Osteocyte (in vitro differentiated cells): ENCODE results near the genes ZCWPW1, PPP1R35 and SRRT.

DNA sequence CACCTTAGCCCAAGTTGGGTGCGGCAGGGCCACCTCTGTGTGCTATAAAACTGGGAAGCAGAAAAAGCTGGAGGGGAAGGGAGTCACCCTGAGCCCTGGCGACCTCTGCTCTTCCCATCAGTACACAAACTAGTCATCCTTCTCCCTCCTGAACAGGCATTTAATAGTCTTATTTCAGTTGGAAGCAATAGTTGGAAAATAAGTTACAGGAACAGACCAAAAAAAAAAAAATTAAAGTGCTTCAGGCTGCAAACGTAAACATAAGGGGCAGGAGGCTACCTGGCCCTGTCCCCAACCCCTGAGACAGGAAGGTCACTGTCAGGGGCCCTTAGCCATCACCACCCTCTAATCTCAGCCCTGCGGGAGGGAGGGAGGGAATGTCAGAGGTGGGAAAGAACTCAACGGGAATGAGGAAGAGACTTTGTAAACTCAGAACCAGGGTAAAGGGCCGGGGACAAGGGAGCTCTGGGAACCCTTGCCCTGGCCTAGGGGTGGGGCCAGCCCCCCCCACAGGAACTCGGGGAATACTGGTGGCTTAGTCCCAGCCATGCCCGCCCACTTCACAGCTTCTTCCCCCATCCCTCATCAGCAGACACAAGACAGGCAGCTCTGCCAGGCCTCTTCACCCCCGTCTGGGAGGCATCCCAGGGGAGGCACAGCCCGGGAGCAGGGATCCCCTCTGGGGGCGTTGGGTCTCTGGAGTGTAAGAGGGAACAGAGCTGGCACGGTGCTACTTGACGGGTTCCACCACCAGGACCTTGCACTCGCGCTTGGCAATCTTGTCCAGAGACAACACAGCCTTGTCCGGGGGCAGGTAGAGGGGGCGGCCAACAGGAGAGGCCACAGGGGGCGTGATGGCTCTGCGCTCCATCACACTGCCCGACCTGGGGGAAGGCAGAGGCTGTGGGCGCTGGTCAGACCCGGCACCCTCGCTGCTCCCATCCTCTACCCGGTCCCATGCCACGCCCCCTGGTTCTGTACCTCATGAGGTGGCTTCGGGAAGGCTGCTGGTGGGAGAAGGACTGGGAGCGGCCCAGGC is 3.9 kb downstream of the TRAPPC14 start:
- PRO-cap: no peak

DNA sequence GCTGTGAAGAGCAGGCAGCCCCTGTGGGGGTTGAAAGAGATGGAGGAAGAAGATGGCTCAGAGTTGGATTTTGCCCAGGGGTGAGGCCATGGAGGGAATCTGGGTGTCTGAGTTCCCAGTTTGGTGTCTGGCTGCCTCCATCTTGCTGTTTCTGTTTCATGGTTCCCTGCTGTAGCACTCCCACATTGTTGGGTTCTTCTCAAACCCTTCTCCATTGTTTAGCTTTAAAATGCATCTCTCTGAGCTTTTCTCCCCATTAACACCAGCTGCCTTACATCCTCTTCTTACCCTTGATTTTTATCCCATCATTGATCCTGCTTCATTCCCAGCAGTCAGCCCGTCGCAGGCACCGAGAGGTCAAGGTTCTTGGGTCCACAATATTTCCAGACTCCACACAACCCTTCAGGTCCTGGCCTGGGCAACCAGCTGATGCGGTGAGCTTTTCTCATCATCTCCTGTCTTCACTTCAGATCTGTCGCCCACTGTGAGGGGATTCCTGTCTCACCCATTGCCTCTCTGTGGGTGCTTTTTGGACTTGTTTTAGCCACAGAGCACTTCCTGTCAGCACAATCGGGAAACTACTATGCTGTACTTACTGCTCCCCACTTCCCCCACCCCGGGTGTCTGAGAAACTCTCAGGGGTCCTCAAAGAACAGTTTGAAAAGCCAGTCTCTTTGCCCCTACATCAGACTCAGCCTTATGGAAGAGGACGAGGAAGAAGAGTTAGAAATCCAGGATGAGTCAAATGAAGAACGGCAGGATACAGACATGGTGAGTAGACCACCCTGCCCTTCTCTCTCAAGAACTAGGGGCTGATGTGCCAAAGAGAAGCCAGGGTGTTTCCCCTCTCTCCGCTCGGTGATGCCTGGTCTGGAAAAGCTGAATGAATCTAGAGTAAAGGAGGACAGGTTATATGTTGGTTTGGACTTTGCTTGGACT is 8.4 kb upstream of the PVRIG start:
- PRO-cap: no peak

GRCh38 chr7:100382441-100382843 is 9.2 kb downstream of the PILRA start:
- PRO-cap: no peak

GRCh38 chr7:100383944-100384273 is 10.6 kb downstream of the PILRA start:
- PRO-cap: no peak

DNA sequence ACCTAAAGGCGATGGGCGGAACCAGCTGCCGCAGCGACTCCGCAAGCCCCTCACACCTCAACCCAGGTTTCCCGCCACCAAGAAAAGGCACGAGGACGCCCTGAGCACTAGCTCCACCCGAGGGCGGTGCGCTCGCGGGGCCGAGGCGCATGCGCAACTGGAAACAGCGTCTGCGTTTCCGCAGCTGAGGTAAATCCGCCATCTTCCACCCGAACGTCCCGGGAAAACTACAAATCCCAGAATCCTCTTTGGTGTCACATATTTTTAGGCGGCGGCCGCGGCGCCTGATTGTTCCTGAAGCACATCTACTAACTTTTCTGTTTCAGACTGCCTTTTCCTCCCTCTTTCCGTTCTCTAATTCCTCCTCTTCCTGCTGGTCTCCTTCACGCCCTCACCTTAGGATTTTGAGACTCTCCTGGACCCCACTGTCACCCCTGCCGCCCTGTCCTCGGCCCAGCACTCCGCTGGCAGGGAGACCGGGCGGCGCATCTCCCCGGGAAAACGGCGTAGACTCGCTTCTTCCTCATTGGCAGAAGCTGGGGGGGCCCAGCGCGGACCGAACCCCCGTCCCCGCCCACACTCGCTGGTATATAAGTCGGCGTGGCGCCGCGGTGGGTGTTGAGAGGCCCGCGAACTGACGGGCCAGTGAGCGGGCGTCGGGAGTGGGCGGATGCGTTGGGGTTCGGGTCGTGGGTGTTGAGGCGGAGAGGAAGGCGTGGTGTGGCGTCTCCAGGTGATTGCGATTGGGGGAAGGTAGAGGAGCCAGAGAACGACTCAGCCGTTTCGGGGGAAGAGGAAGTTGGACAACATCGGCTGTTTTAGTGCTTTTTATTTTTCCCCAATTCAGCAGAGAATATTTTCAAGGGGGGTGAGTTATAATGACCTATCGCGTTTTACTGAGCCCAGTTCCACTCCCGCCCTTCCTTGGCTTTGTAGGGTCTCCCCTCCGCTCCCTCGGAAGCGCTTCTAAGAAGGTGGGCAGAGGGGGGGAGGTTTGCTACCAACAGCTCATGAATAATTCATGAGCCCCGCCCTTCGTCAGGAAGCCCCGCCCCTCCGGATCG is at the start of gene ZCWPW1:
Gene ZCWPW1 (minus strand): TSS at position 531 of the 1,064 bp plus-strand sequence.
- PRO-cap: bidirectional peak, plus-strand start at position 248 of the sequence, minus-strand start at position 229 of the sequence; bidirectional peak, plus-strand start at position 618 of the sequence, minus-strand start at position 503 of the sequence; bidirectional peak, plus-strand start outside the sequence, minus-strand start at position 968 of the sequence

GRCh38 chr7:100434442-100435240 is 1.7 kb downstream of the PPP1R35 start:
- PRO-cap: no peak

- PRO-cap: bidirectional peak, plus-strand start at chr7:100436678, minus-strand start at chr7:100436474
Measured at GRCh38 chr7:100436279-100436839, at the start of gene PPP1R35. Gene PPP1R35, minus strand, starts transcription at chr7:100436497.

GRCh38 chr7:100442701-100443544 is 6.6 kb upstream of the PPP1R35 start:
- PRO-cap: no peak

DNA sequence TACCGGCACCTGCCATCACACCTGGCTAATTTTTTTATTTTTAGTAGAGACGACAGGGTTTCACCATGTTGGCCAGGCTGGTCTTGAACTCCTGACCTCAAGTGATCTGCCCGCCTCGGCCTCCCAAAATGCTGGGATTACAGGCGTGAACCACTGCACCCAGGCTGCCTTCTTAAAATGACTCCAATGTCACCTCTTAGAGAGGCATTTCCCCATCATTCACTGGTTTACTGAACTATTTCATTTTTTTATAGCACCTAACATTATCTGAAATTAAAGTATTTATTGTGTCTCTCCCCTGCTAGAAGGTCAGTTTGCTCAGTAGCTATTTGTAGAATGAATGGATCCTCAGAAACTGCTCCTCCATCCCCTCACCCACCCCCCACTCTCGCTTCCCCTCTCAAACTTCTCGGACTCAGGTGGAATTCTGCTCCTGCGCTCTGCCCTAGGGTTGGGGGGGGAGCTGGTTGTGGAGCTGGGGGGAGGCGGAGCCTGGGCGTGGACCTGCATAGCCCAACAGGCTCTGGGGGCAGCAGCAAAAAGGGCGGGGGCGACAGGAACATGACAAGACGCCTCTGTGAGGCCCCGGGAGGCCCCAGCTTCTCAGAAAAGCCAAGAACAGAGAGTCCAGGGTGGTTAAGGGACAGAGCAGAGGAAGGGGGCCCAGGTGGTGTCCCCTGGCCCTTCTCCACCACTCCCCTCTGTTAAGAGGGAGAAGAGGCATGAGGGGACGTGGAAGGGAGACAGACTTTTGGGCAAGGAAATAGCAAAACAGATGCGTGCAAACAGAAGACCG is 3.6 kb downstream of the TSC22D4 start:
- PRO-cap: no peak

DNA sequence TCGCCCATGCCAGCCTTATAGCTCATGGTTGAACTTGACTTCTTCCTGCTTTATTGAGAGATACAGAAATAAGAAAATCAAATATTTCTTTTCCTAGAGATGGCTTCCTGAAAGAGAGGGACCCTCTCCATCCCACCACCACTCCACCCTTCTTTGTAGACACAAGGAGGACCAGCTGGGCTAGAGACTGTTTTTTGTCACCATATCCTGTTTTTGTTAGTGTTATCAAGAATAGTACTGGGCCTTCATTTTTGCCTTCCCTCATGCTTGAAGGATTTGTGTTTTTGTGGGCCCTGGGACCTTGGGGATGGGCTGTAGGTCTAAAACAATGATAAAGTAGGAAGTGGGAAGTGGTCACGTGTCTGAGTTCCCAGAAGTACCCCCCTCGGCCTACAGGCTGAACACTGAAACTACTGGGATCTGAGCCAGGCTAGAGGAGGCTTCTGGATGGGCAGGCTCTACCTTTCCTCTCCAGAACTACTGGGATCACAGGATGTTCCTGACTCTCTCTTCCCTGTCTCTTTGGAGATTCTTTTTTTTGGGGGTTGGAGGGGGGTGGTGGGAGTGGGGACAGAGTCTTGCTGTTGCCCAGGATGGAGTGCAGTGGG is 8.9 kb downstream of the AGFG2 start:
- PRO-cap: no peak

GRCh38 chr7:100556380-100557070 is 17.2 kb downstream of the SAP25 start:
- PRO-cap: no peak

DNA sequence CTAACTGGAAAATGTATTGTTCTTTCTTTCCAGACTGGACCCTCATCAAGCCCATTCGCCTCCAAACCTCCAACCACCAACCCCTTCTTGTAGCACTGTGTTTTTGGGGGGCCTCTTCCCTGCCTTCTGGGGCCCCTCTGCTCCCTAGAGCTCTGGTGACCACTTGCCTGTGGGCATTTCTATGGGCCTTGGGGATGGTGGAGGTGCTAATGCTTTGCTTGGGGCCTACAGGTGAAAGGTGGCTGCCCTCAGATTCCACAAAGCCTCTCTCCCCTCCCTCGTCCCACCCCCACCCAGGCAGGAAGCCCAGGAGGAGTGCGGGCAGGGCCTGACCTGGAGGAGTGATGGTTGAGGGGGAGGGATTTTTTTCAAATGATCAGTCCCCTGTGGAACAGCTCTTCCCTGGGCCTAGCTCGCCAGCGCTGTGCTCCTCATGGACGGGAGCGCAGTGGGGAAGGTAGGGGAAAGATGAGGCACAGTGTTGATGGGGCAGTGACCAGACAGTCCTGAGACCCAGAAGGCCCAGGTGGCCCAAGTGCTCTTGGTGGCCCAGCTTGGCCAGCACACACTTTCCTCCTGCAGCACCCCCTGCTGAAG is 8.7 kb downstream of the SAP25 start:
- PRO-cap: no peak

DNA sequence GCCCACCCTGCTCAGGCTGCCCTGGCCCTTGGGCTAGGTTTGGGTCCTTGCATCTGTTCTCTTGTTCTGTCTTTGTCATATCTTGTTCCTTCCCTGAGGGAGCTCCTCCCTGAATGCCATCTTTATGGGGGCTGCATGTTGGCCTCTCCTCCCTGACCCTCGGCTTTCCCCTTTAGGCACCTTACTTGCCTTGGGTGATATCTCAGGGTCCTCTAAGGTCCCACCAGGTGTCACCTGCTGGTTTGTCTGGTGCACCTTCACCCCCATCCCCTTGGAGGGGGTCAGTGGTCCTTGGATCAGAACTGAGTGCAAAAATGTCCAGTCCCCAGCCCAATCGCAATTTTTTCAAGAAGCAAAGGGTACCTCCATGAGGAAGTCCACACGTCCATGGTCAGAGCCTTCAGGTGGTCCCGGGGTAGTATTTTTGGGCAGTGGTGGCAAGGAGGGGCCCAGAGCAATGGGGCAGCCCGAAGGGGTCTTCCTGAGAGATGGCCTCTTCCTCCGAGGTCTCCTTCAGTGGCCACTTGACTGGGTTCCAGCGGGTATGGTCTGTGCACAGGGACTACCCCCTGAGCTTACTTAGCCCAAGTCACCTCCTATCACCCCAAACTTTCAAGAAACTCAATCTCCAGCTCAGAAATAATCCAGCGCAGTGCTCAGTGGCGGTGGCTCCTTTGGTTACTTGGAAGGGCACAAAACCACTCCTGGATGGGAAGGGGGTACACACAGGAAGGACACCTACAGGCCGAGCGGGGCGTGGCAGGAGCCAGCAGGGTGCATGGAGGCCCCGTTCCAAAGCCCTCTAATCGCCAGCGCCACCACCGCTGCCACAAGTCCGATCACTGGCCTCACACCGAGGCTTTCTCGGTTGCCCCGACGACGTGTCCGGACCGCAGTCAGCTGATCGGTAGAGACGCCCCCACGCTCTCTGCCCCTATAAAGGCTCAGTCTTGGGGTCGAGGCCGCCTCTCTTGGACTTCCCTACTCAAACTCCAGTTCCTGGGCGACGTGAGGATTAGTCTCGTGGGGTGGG is 4.6 kb downstream of the SAP25 start:
- PRO-cap: no peak

- PRO-cap: no peak
Measured at GRCh38 chr7:100584552-100584972, 1.4 kb downstream of the LRCH4 start.

DNA sequence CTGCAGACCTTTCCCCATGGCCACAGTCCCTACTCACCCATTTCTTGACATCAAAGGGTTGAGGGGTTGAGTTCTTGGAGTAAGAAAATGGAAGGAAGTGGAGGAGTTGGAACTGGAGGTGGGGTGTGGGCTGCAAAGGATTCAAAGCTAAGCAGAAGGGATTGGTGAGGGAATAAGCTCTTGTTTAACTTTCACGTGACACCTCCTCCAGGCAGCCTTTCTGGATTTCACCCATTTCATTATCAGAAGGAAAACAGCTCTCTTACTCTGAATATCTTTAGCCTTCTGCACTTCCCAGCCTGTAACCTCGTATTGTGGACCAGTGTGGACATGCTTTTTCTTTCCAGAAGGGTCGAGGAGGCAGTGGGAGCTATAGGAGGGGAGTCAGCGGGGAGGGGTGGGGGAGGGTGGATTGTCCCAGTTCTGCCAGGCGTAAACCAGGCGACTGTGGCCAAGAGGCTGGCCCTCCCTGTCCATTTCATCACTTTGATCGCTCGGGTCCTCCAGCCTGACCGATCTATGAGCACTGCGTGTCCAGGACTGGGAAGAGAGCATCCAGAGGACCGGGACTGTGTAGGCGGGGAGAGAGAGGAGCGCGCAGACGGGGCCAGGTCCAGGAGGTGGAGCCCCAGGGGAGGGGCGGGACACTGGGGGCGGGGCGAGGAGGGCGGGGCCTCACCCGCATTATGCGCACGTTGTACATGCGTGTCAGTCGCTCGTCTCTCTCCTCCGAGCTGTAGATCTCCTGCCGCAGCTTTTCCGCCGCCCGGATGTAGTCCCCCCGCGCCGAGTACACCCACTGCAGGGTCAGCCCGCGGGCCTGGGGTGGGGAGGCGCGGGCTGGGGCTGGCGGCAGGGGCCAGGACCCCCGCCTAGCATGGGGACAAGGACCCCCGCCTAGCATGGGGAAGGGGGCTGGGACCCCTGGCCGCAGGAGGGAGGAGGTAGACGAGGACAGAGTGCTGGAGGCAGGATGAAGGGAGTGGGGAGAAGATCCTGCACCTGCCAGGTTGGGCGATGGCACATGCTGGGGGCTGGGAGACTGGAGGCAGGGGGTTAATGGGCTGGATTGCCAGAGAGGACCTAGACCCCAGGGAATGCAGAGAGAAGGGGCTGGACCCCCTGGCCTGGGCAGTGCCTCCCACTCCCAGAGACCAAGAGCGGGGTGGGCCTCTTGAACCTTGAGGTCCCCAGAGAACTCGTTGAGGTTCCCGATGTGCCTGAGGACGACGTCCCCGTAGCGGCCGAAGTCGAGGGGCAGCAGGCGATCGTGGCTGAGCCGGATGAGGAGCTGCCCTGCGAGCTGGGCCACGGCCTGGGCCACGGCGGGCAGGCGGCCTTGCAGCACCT is 14.2 kb downstream of the MOSPD3 start:
- PRO-cap: no peak

DNA sequence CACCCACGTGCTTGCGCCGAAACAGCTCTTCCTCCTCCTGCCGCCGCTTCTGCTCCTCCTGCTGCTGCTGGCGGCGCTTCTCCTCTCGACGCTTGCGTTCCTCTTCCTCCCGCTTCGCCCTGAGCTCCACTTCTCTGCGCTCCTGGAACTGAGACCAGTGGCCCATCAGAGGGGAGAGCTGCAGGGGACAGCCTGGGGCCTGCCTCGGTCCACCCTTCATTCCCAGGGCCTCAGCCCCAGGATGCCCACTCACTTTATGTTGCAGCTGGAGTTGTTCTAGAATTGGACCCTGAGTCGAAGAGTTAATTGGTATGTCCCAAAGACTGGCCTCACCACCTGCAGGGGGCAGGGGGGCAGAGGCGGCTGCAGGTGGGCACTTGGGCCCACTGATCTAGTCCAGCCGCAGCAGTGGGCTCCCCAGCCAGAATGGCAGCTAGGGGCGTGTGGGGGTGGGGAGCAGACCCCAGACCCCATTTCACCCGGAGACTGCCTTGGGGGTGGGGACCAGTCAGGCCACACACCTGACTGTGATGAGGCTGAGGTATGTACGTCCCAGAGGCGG is 9.8 kb downstream of the GNB2 start:
- PRO-cap: no peak

GRCh38 chr7:100687166-100688361 is 6.5 kb downstream of the GIGYF1 start:
- PRO-cap: no peak

DNA sequence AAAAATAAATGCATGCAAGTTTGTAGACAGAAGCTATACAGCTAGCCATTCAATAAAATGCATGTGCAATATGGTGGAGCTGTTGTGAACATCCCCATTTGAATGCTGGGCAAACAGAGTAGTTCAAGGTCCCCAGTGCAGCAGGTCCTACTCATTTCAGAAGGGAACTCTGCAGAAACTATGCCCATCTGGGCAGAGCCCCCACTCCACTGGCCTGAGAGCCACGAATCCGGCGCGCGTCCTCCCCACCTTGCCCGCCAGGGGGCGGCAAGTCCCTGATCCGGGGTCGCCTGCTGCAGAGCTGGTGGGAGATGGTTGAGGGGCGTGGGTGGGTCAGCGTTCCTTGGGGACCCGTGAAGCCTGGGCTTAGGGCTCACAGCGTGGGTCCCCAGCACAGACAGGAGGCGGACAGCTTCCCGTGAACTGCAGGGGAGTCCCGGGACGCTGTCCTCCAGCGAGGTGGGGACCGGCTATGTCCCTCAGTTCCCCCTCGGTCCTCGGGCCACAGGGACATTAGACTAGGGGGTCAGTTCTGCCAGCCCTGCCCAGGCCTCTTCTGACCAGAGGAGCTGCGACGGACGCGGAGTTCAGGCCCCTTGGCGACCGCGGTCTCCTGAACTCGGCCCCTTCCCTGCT is 635 bp upstream of the POP7 start:
- PRO-cap: no peak

- PRO-cap: no peak
Measured at GRCh38 chr7:100874057-100874808, 670 bp upstream of the SRRT start.

GRCh38 chr7:100874809-100875943 is at the start of gene SRRT:
Gene SRRT, plus strand, starts transcription at chr7:100875103.
- PRO-cap: bidirectional peak, plus-strand start at chr7:100875105, minus-strand start at chr7:100874954; bidirectional peak, plus-strand start at chr7:100875601, minus-strand start at chr7:100875544